CMK (cell line): ENCODE results near the gene PLK2.

GRCh38 chr5:56358630-56359761 is 125.9 kb upstream of the ANKRD55 start:
- RRBS, result no CpG with 5 or more reads among the region's 13 CpGs

- RRBS, result no CpG with 5 or more reads among the region's 5 CpGs
Measured at GRCh38 chr5:56460684-56461247, 227.6 kb upstream of the ANKRD55 start.

GRCh38 chr5:56616489-56617434 is 198.6 kb upstream of the MAP3K1 start:
- RRBS, result no CpG with 5 or more reads among the region's 5 CpGs

DNA sequence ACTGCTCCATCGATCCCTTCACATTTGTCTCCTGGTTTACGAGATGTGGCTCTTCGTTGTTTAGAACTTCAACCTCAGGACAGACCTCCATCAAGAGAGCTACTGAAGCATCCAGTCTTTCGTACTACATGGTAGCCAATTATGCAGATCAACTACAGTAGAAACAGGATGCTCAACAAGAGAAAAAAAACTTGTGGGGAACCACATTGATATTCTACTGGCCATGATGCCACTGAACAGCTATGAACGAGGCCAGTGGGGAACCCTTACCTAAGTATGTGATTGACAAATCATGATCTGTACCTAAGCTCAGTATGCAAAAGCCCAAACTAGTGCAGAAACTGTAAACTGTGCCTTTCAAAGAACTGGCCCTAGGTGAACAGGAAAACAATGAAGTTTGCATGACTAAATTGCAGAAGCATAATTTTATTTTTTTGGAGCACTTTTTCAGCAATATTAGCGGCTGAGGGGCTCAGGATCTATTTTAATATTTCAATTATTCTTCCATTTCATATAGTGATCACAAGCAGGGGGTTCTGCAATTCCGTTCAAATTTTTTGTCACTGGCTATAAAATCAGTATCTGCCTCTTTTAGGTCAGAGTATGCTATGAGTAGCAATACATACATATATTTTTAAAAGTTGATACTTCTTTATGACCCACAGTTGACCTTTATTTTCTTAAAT is 15.7 kb upstream of the SETD9 start:
- RRBS, result no CpG with 5 or more reads among the region's 7 CpGs

DNA sequence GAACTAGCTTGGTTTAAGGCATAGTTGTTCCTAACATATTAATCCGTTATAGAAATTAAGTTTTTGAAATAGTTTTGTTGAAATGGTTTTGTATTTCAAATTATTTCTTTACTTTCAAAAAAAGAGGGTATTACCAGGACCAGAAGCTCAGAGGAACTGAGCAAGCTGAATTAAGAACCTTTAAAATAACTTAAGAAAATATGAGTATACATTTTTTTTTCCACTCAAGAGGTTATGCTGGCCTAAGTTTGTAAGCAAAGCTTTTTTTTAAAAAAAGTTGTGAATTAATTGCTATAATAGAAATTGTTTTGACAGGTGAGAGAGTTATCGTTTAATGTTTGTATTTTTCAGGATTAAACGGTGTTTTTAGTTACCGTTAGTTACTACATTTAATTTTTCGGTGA is 3.1 kb downstream of the GPBP1 start:
- RRBS, result no CpG with 5 or more reads among the region's 5 CpGs

GRCh38 chr5:57456141-57456809 is 26.3 kb downstream of the ACTBL2 start:
- RRBS, result no CpG with 5 or more reads among the region's 7 CpGs

DNA sequence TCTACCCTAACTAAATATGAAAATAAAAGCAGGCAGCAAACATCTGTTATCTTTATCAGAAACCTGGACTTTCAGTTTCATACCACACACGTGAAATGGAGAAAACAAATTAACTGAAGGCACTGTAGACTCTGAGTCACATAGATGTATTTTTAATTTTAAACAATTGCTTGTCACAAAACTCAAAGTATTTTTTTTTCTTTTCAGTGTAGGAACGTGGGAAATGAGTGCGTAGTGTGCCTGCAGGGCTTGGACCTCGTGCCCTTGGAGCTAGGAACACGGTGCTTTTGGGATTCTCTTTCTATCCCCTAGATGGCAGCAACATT is 16.6 kb upstream of the ACTBL2 start:
- RRBS, result no CpG with 5 or more reads among the region's 5 CpGs

DNA sequence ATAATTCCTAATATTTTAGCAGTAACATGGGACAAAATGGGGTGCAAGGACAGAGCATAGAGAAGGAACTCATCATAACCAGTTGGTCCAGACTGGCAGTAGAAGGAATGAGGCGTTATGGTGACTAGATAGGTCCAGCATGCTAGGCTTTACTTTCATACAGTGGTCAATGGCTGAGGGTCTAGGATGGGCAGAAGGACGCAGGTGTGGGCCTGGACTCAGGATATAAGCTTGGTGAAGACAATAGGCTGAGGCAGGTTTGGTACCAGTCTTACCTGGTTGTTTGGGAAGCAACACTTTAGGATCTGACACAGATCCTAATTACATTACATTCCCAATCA is 153.5 kb upstream of the ACTBL2 start:
- RRBS, result no CpG with 5 or more reads among the region's 2 CpGs

DNA sequence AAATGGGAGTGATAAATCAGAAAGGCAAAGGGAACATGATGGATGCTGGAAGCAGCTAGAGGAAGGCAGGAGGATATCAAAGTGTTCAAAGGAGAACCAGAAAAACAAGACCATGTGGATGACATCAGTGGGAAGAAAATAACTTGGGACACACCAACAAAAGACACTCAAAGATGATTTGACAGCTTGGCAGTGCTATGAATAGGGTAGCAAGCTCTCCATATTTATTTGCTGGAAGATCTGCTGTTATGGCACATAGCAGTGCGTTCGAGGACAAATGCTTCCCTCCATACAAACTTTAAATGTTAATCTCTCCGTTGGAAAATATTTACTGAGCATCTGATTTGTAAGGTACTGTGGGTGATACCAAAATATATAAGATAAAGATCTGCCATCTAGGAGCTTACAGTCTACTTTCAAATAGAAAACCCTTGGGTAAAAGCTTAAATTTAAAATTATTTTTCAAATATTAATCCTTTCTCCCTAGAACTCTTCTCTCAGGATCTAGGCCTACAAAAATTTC is 142.7 kb downstream of the PLK2 start:
- RRBS, result no CpG with 5 or more reads among the region's 3 CpGs

DNA sequence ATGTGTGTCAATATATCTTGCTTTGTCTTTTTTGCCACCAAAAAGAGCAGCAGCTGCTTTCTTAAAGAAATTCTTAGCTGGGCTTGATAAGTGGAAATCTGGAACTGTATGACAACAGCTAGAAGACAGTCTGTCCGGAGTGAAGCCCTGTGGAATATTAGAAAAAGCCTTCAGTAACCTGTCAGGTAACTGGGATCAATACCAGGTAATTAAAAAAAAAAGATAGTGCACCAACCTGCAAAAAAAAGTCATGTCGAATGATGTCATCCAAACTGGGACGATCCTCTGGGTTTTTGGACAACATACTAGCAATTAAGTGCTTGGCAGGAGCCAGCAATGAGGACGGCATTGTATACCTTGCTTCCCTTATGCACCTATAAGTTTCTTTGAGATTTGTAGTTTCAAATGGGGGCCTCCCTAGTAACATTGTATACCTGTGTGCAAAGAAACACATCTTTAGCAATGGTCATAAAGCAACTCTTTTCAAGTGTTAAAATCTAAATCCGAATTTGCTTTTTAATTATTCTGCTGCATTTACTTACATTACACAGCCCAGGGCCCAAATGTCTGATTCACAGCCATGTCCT is 2.8 kb downstream of the PLK2 start:
- RRBS, result no CpG with 5 or more reads among the region's 5 CpGs

DNA sequence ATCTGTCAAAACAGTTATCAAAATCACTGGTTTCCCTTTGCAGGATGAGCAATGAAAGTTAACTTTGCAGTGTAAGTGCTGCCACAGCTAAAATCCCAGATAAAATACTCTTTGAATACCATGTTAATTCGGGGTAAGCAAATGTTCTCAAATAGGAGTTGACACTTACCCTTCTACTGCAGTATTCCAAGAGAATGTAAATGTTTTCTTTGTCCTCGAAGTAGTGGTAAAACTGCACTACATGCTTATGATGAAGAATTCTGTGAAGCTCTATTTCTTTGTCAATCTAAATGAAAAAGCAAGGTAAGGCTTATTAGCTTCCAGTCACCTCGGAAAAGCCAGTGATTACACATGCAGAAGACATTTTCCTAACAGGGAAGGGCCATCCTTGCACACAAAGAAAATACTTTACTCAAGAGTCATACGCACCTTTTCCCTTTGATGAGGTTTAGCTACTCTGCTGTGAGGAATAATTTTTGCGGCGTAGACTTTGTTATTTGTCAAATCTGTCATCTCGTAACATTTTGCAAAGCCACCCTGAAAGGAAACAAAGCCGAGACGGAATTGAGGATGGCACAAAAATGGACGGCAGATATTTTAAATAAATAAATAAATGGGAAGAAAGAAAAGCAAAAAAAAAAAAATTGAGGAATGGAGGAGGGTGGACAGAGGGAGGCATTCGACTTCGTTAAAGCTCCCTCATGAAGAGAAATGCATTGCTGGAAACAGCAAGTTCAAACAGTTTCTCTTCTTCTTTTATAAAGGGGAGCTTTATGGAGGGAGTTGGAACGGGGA is 1.1 kb downstream of the PLK2 start:
- RRBS, result no CpG with 5 or more reads among the region's 13 CpGs

- RRBS, result 34% methylated on average over 3 of the region's 7 CpGs
Measured at GRCh38 chr5:58460033-58460117, at the start of gene PLK2. Gene PLK2, minus strand, starts transcription at chr5:58460086.

DNA sequence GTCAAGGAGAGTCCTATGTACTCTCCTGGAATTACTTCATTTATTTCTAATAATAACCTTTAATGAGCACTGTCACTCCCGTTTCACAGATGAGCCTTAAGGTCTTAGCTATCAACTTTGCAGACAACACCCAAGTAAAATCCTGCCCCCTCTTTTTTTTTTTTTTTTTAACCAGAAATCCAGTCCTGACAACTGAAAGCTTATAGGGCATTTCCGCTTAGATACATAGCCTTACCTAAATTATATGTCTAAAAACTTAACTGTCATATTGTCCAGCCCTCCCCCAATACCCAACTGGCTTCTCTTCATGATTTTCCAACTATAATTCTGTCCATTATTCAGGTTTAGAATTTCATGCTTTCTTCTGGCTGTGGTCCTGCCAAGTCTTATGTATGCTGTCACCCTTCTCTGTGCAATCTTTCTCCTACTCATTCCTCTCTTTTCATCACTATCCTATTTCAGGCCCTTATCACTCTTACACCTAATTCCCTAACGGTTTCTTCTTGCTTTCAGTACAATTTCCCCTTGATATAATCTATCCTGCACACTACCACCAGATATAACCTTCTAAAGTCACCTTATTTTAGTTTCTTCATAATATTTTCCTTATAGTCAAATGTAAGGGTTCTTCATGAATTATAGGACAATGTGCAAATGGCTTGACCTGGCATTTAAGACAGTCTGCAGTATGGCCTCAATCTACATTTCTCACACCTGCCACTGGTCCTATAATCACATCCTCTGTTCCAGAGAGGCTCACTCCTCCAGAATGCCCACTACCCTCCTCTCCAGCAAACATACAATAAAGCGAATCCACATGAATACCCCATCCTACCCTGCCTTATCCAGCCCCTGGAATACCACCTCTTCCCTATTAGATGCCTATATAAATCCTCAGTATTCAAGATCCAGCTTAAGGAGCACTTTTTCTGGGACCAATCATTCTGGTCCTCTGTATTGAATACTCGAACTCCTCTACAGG is 436.2 kb downstream of the RAB3C start:
- RRBS, result no CpG with 5 or more reads among the region's 5 CpGs

GRCh38 chr5:59276746-59277564 is 616.6 kb downstream of the PDE4D start:
- RRBS, result no CpG with 5 or more reads among the region's 6 CpGs

- RRBS, result no CpG with 5 or more reads among the region's 8 CpGs
Measured at GRCh38 chr5:59617385-59617752, 276.2 kb downstream of the PDE4D start.

DNA sequence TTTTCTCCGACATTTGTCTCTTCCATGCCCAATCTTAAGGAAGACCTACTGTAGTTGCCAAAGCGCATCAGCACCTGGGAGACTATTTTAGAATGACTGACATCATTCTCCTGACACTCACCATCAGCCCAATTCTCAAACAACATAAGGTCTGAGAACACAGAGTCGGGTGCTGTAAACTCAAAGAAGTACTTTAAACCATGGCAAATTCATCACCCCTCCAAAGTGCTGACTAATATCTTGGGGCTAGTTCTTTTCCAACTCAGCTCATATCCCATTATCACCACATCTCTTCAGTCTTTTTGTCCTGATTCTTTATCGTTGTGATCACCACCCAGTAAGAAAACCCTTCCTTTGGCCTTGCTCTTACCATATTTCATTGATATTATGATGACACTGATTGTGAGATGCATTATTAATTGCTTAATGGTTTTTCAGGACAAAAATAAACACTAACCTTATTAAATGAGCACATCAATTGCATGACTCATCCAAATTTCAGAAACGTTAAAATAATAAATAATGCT is 270.9 kb downstream of the PDE4D start:
- RRBS, result no CpG with 5 or more reads among the region's 5 CpGs

- RRBS, result no CpG with 5 or more reads among the region's 6 CpGs
Measured at GRCh38 chr5:59746914-59747586, 146.5 kb downstream of the PDE4D start.

DNA sequence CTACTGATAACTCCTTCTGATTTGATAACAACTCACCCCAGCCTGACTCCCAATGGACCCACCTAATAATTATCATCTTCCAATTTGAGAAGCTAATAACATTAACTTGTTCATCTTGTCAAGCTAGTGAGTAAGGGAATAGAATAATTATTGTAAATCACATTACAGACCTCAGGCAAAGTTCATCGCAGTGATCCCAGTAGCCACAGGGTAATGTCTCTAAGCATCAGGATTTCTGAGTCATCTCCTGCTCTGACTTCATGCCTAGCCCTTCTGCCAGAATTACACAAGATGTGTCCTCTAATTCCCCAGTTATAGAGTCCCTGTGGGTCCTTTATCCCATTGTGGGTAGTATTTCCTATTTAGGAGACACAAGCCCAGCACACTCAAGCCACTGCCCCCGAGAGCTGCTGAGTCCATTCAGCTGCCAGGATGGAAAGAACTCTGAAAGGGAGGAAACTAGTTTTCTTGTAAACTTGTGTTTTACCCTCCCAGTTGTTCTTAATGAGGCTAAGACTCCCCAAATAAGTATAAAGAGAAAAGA is 365.6 kb downstream of the DEPDC1B start:
- RRBS, result no CpG with 5 or more reads among the region's 2 CpGs

- RRBS, result no CpG with 5 or more reads among the region's 4 CpGs
Measured at GRCh38 chr5:60634811-60635163, 65.2 kb downstream of the DEPDC1B start.

DNA sequence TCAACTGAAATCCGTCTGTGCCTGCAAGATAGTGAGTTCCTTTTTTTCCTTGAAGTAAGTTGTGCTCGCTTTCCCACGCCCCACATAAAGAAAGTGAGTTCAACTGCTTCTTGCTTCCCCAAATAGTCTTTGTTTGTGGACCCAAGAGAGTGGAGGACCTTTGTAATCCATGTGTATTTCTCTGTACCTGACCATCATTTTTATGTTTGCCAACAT is 61.7 kb downstream of the SMIM15 start:
- RRBS, result no CpG with 5 or more reads among the region's 3 CpGs